ENCODE measurements around the genes BCKDHB and TPBG.

GRCh38 chr6:79233473-79234324 is 155.6 kb upstream of the PHIP start:
- RRBS = 3% methylated on average over 14 of the region's 51 CpGs

DNA sequence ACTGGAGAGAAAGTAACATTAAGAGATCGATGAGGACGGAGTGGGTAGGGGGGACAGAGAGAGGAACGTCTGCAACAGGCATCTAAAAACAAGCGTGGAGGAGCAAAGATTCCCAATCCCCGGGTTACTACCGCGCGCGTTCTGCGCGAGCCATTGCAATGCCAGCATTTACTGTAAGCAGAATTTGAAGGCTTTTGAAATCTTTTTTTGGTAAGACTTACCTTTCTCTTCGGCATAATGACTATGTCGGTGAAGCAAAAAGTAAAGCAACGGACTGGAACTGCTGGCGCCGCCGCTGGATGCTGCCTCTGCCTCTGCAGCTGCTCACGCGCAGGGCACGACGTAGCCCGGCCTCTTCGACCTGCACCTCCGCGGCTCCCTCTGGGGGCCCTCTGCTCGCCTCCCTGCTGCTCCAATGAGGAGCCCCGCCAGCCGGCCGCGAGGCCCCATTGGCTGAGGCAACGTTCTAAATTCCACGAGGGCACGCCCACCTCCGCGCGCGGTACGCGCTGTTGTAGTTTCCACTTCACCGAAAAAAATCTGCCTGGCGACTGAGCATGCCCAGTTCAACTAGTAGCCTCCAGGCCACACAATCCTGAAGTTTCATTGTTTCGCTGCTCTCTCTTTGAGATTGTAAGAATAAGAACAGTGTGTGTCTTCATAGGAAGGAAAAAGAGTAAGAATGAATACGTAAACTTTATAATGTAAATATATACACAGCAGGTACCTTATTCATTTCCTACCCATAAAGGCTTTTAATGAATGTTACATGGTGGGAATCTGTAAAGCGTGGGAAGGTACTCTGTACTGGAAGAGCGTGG is 156.5 kb upstream of the PHIP start:
- RRBS = under 1% methylated on average over 6 of the region's 45 CpGs

GRCh38 chr6:79277982-79278319 is 199.9 kb upstream of the PHIP start:
- RRBS = no CpG with 5 or more reads among the region's 1 CpG

DNA sequence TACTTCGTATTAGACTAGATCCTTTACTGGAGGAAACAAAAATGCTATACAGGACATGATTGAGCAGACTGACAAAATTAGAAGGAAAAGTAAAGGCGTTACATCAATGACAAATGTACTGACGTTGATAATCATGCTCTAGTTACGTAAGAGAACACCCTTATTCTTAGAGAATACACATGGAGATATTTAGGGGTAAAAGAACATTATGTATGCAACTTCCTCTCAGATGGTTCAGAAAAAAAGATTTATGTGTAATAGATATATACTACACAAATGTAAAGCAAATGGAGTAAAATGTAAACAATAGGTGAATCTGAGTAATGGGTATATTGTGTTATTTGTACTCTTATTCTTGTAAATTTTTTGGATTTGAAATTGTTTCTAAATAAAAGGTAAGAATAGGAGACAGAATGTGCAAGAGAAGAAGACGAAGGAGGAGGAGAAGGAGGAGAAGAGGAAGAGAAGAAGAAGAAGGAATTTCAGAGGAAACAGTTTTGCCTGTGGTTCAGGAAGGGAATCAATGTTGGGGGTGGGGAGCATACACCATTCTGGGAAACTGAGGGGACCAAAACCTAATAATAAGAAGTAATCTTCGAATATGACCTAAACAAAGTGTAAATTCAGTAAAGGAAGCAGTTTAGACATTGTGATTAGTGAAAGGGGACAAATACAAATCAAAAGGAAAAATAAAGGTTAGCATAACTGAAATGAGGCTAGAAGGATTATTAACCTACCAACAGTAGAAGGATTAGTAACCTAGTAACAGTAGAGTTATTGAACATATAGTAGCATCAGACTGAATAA is 22.5 kb upstream of the LCA5 start:
- RRBS = no CpG with 5 or more reads among the region's 6 CpGs

- RRBS = no CpG with 5 or more reads among the region's 2 CpGs
These were observed 1.4 kb downstream of the SH3BGRL2 start for GRCh38 chr6:79632547-79633006.

DNA sequence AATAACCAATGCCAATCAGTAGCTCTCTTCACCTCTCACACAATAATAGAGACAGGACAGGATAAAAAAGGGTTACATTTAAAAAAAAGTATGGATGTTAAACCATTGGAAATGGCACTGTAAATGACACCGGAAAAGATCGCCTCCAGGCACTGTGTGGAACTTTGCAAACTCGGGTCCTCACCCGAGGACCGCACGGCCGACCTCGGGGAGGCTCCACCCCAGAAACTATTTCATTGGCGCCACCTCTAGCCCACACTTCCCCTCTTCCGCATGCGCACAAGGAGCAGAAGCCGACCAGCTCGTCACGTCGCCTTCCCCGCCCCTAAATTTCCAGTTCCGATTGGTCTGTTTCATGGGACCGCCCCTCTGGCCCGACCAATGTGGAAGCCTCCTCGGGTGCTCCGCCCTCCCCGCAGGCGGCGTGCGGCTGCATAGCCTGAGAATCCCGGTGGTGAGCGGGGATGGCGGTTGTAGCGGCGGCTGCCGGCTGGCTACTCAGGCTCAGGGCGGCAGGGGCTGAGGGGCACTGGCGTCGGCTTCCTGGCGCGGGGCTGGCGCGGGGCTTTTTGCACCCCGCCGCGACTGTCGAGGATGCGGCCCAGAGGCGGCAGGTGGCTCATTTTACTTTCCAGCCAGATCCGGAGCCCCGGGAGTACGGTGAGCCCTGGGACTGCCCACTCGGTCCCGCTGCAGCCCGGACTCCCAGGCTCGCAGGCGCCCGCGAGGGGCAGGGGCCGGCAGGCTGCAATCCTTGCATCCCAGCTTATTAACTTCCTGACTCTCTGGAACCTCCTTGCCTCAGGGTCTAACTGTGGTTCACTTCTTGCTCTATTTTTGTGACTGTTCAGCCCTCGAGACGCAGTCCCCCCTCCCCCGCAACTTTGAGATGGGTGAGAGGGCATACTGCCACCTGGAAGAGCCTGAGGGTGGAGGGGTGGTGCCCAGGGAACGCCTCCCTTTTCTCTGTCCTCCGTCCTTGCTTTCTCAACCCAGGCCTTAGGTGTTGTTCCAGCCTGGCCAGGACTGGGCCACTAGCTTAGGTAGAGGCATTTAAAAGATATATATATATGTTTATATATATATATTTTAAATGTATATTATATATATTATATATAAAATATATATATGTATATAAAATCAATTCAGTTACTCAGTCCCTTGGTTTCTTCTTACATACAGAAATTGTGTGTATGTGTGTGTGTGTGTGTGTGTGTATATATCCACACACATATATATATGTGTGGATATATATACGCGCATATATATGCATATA is at the start of gene BCKDHB:
BCKDHB (plus strand) TSS at position 442 of the 1,276 bp plus-strand sequence.
- RRBS = 4% methylated on average over 16 of the region's 62 CpGs

GRCh38 chr6:80163508-80164364 is 57.3 kb downstream of the BCKDHB start:
- RRBS = no CpG with 5 or more reads among the region's 4 CpGs

GRCh38 chr6:80314527-80314853 is 208.0 kb downstream of the BCKDHB start:
- RRBS = no CpG with 5 or more reads among the region's 9 CpGs

DNA sequence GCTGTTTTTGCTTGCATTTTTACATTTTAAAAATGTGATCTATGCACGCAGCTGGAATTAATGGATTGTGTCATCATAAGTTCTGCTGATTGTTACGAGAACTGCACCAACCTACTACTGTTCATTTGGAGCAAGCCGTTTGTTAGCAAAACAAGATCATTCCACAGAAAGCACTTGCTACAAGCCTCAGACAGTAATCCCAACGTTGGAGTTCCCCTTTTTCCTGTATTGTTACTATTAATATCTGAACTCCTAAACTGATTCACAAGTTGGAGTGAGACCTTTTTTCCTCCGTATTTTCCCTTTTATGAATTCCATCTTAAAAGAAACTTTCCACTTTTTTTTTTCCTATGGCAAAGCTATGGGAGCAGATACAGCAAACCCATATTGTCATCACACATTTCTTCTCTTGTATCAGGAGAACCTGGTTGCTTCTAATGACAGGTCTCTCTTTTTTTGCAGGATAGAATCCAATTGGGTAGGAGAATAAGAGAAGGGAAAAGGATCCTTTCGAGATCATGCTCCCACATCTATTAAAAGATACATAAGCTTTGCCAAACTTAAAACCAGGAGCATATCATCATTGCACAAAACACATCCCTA is 3.4 kb downstream of the TENT5A start:
- RRBS = no CpG with 5 or more reads among the region's 6 CpGs

GRCh38 chr6:81750456-81750996 is 2.0 kb downstream of the TENT5A start:
- RRBS = no CpG with 5 or more reads among the region's 9 CpGs

DNA sequence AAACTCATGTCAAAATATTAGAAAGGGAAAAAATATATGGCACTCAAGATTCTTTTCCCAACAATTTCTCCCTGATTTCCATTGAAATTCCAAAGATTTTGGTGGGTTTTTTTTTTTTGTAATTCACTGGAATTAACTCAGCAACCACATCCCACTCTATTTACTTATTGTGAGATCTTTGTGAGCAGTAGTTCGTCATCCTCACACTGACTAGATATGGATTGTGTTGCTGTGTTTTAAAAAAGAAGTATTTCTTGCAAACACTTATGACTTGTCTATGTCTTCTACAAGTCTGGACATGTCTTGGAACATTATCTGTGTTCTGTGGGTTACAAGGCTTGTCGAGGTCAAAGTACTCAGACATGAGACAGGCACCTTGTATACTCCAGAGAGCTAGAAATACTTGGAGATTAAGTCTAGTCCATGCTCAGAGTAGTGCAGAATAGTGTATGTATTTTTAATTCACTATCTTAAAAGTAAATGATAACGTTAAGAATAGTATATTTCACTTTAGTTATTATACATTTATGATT is 7.3 kb upstream of the TENT5A start:
- RRBS = no CpG with 5 or more reads among the region's 3 CpGs

GRCh38 chr6:81934247-81934771 is 181.8 kb upstream of the TENT5A start:
- RRBS = no CpG with 5 or more reads among the region's 6 CpGs

DNA sequence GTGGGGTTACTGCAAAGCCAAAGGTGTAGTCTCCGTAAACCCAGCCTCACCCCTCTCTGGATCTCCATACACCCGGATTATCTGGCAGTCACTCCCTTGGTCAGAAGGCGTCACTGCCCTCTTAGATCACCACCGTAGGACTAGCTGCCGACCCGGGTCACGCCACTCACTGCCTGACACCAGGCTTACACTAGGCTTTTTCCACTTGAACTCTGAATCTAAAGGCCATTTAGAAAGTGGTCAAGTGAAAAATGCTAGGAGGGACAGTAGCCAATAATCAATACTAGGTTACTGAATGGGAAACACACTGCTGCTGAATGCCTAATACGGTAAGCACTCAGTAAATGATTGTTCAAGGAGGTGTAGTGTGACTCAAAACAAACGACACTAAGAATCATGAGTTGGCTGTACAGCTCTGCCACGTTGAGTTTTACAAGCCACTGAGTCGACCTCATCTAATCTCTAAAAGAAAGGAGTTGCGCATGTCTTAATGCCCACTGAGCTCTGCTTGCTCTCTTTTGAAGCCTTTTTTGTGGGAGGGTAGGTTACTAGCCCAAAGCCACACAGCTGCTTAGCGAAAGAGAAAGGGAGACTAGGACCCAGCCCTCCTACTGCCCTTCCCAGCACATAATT is 758 bp upstream of the IBTK start:
- RRBS = 12% methylated on average over 4 of the region's 13 CpGs

- RRBS = 1% methylated on average over 14 of the region's 33 CpGs
These were observed at the start of gene TPBG for GRCh38 chr6:82363580-82363956. Gene TPBG, plus strand, starts transcription at chr6:82363817.

DNA sequence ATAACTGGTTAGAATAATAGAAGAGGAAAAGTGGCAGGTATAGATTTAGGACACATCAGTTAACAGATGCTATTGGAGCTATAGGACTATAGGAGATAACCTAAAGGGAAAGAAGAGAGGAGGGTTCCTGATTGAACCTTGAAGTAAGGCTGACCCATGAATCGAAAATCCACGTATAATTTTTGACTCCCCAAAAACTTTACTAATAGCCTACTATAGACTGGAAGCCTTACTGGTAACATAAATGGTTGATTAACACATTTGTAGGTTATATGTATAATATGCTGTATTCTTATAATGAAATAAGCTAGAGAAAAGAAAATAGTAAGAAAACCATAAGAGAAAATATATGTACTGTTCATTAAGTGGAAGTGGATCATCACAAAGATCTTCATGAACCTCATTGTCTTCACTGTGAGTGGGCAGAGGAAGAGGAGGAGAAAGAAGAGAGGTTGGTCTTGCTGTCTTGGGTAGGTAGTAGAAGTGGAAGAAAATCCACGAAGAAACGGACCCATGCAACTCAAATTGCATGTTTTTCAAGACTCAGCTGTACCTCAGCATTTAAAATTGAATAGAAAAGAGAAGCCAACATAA is 18.6 kb downstream of the DOP1A start:
- RRBS = no CpG with 5 or more reads among the region's 4 CpGs

GRCh38 chr6:83976464-83976807 is 57.1 kb upstream of the MRAP2 start:
- RRBS = no CpG with 5 or more reads among the region's 3 CpGs

- RRBS = no CpG with 5 or more reads among the region's 5 CpGs
These were observed 41.4 kb downstream of the MRAP2 start for GRCh38 chr6:84074922-84075412.

GRCh38 chr6:84583702-84584172 is 180.7 kb downstream of the TBX18 start:
- RRBS = no CpG with 5 or more reads among the region's 5 CpGs

DNA sequence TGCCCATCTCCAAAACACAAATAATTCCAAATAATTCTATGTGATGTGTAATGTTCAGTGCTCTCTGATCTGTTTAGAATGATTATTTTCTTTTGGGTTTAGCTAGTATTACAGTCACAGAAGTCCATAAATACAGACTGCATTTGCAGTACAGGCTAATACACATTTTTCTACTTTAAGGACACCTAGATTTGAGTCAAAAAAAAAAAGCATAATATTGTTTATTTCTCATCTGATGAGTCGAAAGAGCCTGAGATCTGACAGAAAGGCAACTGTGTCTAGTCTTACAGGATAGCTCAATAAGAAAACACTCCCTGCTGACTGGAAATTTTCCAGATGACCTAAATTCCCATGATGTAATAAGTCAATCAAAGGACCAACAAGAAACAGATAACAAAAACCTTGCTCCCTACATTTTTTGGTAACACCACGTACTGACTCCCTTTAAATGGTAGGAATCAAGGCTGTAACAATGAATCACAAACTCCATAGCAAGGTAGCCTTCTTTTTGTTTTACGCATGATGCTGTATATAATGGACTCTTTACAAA is 12.3 kb downstream of the TBX18 start:
- RRBS = no CpG with 5 or more reads among the region's 3 CpGs

Measured in AG09309 (cell line).